Esophagus muscularis mucosa (tissue), 4 donors: ENCODE results near the genes DCP2 and CCDC112.

GRCh38 chr5:109989043-109989499 is 299.3 kb downstream of the MAN2A1 start:
- PRO-cap = no peak
- RAMPAGE, long total RNA, 4 experiments = no peak in any of the 4 experiments

DNA sequence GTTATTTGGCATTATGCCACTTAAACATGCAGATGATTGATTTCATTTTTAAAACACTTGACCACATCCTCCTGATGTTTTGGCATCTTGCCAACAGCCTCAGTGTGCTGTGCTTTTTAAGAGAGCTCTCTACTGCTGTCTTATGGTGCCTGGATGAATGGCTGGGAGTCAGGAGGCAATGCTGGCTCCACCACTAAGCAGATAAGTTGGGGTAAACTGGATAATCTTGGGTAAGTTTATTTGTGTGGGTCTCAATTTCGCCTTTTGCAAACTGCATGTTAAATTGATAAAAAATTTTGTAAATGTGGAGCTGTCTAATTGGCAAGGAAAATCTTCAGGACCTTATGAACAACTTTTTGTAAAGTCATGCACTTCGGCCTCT is 364.6 kb downstream of the MAN2A1 start:
- PRO-cap = no peak
- RAMPAGE, long total RNA, 4 experiments = no peak in any of the 4 experiments

GRCh38 chr5:110736736-110737088 is 2.1 kb upstream of the SLC25A46 start:
- PRO-cap = no peak
- RAMPAGE, long total RNA, 4 experiments = no peak in any of the 4 experiments

DNA sequence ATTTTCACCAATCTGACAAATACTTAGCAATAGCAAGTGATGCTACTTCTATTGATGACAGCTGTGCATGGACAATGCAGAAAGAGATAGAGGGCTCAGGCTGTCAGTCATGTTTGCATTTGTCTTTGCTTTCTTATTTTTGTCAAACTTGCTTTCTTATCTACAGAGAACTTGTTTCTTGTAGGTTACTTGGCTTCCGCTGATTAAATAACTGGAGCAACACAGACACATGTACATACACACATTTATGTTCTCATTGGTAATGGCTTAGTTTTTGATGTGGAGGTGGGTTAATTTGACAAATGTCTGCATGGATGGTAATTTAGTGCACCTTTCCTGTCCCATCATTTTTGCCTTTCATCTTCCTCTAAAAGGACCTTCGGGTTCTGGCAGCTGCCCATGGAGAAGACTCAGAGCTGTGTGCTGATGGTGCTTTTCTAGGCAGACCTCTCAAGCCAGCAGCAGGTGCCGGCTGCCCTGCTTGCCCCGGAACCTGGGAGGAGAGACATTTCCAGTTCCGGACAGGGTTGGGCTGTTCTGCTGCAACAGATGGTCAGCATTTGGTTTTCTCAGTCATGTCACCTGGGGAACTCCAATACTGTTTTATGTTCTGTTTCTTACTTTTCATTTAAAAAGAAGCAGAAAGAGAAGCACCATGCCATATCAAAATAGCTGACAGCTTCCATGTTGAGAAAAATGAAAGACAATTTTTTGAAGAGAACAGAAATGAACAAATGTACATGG is 28.9 kb downstream of the CAMK4 start:
- PRO-cap = no peak
- RAMPAGE, long total RNA, 4 experiments = no peak in any of the 4 experiments

DNA sequence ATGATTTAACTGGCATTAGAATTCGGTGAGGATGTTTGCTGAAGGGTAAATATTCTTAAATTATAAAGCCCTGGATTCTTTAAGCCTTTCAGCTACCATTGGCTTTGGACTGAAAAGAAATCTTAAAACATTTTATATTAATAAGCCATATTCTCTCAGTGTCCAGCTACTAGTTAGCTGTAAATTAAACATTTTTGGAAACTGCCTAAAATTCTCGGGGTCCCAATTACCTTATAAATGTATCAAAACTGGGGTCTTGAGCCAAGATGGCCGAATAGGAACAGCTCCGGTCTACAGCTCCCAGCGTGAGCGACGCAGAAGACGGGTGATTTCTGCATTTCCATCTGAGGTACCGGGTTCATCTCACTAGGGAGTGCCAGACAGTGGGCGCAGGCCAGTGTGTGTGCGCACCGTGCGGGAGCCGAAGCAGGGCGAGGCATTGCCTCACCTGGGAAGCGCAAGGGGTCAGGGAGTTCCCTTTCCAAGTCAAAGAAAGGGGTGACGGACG is 77.9 kb downstream of the CAMK4 start:
- PRO-cap = no peak
- RAMPAGE, long total RNA, 4 experiments = no peak in any of the 4 experiments

- PRO-cap = no peak
- RAMPAGE, long total RNA, 4 experiments = no peak in any of the 4 experiments
Observed at GRCh38 chr5:111632616-111632815, 120.2 kb upstream of the STARD4 start.

GRCh38 chr5:112162977-112163921 is 255.8 kb downstream of the EPB41L4A start:
- PRO-cap = no peak
- RAMPAGE, long total RNA, 4 experiments = no peak in any of the 4 experiments

- PRO-cap = no peak
- RAMPAGE, long total RNA, 4 experiments = no peak in any of the 4 experiments
Observed at GRCh38 chr5:112165718-112166236, 253.3 kb downstream of the EPB41L4A start.

DNA sequence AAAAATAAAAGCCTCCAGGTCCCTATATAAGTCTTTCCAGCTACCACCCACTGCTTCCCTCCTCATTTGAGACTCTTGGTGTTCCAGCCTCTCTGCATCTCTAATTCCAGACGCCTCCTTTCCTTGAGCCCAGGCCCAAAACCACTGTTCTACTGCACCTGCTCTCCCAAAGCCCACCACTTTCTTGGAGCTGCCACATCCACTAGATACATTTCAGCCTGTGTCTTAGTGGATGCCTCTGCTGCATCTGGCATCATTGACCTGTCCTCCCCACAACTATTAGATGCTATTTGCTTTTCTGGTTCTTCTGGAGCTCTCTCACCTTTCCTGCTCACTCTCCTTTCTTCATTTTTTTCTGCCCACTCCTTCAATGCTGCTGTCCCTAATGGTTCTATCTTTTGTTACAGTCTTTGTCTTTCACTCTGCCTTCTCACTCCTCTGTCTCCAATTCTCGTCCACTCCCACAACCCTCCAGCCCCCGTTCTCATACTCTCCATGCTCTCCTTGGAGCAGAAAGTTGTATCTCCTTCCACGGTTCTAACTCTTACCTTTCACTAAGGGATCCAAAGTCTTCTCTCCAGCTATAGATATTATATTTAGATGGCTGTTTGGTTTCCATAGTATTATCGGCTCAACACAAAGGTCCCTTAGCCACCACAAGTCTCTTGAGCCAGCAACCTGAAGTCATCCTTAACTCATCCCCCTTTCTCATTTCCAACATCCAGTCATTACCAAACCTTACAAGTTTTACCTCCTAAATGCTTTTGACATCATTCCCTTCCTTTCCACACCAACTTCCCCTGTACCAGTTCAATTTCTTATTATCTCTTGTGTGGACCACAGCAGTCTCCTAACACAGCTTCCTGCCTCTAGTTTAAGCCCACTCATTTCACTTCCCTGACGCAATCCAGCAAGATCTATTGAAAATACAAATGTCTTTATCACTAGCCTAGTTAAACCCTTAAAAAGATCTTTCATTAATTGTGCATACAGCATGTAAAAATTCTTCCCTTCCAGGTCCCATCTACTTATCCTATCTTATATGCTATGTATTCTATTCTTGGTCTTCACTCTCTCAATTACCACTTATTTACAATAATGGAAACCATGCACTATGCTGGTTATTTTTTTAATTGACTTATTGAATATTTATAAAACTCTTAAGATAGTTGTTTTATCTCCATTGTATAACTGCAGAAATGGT is 50.2 kb downstream of the EPB41L4A start:
- PRO-cap = no peak
- RAMPAGE, long total RNA, 4 experiments = no peak in any of the 4 experiments

GRCh38 chr5:112976655-112977685 is at the start of gene DCP2:
Gene DCP2, plus strand, starts transcription at chr5:112976798.
- PRO-cap = bidirectional peak, plus-strand start at chr5:112976736, minus-strand start at chr5:112976496
- RAMPAGE, long total RNA, 4 experiments = start-site peak on the plus strand in 4 of 4 experiments, at chr5:112976726-112976836 at its widest, 109 to 374 reads per replicate

- PRO-cap = no peak
- RAMPAGE, long total RNA, 4 experiments = no peak in any of the 4 experiments
Observed at GRCh38 chr5:113218196-113218507, 216.6 kb downstream of the TSSK1B start.

- PRO-cap = no peak
- RAMPAGE, long total RNA, 4 experiments = no peak in any of the 4 experiments
Observed at GRCh38 chr5:113285545-113286165, 149.1 kb downstream of the TSSK1B start.

DNA sequence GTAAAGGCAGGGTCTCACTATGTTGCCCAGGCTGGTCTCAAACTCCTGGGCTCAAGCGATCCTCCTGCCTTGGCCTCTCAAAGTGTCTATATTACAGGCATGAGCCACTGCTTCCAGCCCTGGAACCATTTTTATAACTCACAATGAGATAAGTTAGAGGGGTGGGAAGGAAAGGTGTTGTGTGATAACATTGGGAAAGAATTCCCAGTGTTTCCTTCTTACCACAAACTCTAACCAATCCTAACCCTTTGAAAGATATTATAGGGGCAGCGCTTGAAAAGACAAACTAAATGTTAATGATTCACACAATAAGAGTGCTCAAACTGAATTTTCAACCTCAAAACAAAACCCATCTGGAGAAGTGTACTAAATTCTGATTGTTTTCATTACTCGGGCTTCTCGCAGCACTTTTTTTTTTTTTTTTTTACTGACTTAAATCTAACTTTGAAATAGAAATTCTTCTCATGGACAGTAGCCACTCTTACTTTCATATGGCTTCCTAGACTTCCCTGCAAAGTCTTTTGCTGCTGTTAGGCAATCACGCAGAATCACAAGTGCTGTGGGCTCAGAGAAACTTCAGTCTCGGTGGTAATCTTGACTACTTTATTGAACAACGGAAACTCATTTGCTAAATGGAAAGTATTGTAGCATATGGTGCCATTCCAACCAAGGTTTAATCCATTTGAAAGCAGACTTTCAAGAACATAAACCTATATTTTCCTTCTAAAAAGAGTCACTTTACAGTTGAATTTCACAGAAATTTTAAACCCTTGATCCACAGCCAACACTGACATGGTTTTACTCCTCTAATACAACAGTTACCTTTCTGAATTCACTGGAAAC is 109.5 kb downstream of the TSSK1B start:
- PRO-cap = no peak
- RAMPAGE, long total RNA, 4 experiments = no peak in any of the 4 experiments

DNA sequence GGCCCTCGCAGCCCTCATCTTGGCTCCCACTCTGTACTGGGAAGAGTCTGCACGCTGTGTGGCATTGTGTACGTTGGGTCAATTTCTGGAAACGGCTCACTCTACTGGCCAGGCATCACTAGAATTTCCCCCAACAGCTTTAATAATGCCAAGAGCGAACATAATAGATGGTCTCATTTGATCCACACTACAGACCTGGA is 644 bp upstream of the MCC start:
- PRO-cap = no peak
- RAMPAGE, long total RNA, 4 experiments = no peak in any of the 4 experiments

DNA sequence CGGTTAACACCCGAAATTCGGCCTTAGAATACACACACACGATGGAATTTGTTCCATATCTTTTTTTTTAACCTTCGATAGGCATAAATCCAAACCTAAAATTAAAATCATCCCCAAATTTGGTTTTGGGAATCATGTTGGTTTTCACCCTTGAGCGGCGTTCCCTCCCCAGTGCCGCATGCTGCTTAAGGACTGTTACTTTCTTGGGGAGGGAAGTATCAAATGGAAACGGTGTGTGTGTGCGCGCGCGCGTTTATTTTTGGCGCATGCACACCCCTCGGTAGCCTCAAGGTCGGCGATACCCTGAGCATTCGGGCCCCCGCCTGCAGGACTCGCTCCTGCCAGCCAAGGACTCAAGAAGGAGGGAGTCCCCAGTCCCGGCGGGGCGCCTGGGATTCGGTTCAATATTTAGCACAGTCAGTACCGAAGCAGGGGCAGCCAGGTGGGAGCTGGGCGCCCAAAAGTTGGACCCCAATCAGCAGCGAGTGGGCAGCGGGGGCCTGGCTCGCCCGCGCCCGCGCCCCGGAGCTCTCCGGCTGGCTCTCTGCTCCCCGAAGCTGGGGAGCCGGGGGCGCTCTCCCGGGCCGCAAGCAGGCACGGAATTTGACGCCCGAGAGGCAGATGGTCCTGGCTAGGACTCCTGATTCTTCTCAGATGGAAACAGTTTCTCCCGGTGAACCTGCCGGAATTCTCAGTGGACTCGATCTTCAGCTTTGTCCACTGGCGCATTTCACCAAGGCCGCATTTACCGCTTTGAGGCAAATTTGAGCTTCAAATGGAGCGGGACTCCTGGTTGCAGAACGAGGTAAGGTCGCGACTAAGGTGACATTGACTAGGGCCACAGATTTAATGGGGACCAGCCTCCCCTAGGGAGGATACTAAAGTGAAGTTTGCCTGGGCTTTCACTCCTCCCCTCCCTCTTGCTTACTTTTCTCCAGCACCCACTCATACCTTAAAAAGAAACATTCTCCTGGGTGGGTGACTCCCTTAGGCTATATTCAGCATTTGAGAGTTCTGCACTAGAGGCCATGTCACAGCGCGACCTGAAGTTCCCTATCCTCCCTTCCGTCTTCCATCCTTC is 305.8 kb upstream of the KCNN2 start:
- PRO-cap = no peak
- RAMPAGE, long total RNA, 4 experiments = start-site peak on the plus strand in 3 of 4 experiments, centred at positions 283 to 296 of the sequence, 10 to 34 reads per replicate

DNA sequence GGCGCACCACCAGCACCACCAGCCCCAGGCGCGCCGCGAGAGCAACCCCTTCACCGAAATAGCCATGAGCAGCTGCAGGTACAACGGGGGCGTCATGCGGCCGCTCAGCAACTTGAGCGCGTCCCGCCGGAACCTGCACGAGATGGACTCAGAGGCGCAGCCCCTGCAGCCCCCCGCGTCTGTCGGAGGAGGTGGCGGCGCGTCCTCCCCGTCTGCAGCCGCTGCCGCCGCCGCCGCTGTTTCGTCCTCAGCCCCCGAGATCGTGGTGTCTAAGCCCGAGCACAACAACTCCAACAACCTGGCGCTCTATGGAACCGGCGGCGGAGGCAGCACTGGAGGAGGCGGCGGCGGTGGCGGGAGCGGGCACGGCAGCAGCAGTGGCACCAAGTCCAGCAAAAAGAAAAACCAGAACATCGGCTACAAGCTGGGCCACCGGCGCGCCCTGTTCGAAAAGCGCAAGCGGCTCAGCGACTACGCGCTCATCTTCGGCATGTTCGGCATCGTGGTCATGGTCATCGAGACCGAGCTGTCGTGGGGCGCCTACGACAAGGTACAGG is 920 bp downstream of the KCNN2 start:
- PRO-cap = no peak
- RAMPAGE, long total RNA, 4 experiments = no peak in any of the 4 experiments

DNA sequence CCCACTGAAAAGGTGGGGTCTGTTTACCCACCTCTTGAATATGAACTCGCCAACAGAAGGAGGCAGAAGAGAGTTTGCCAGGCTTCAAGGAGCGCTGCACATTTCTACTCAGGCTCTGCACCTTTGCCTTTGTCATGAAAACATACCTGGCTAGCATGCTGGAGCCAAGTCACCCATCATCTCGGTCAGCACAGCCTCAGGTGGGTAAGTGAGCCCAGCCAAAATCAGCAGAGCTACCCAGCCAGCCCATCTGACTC is 157.8 kb downstream of the TRIM36 start:
- PRO-cap = no peak
- RAMPAGE, long total RNA, 4 experiments = no peak in any of the 4 experiments

DNA sequence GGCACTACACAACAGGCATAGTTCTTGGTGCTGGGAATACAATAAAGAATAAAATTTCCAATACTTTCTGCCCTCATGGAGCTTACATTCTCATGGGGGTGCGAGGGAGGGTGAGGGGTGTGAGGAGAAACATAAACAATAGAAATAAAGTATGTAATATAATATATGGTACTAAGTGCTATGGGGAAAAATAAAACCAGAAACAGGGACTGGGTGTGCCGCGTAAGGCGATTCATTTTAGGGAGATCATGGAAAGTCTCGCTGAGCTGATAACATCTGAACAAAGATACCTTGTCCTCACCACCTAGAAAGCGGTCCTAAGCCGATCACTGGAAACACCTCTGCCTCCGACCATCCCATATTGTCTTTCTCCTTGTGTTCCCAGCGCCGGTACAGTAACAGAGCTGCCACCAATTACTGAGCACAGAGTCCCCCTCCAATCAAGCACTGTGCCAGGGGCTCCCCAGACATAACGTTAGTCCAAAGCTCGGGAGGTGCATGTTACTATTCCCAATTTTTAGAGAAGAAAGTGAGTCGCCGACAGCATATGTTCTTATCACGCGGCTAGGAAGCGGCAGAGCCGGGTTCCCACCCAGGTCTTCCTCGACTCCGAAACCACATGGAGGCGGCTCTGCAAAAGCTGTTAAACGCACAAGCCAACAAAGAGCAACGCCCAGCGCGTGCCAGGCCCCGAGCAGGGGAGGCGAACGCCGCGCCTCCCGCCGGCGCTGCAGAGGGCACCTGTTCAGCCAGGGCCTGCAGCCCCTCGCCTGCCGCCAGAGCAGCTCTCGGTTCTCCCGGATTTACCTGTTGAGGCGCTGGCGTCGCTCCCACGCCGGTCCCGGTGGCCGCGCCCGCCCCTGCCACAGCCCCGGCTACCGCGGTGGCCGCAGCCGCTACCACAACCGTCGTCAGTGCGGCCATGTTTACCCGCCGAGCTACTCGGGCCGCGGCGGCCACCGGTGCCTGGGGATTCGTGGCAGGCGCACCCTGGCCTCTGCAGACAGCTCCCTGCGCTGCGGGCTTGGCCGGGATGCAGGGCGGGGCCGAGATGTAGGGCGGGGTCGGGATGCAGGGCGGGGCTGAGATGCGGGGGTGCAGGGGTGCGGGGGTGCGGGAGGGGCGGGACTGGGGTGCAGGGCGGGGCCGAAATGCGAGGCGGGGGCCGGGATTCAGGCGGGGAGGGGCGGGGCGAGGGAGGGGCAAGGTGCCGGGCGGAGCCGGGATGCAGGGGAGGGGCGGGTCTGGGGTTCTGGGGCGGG is at the start of gene CCDC112:
Gene CCDC112 (minus strand): TSS at position 1,035 of the 1,262 bp plus-strand sequence.
- PRO-cap = bidirectional peak, plus-strand start at position 672 of the sequence, minus-strand start at position 605 of the sequence; bidirectional peak, plus-strand start at position 914 of the sequence, minus-strand start at position 916 of the sequence; bidirectional peak, plus-strand start outside the sequence, minus-strand start at position 999 of the sequence
- RAMPAGE, long total RNA, 4 experiments = start-site peak on the minus strand in 3 of 4 experiments, centred at positions 1,005 to 1,020 of the sequence, 62 to 296 reads per replicate

DNA sequence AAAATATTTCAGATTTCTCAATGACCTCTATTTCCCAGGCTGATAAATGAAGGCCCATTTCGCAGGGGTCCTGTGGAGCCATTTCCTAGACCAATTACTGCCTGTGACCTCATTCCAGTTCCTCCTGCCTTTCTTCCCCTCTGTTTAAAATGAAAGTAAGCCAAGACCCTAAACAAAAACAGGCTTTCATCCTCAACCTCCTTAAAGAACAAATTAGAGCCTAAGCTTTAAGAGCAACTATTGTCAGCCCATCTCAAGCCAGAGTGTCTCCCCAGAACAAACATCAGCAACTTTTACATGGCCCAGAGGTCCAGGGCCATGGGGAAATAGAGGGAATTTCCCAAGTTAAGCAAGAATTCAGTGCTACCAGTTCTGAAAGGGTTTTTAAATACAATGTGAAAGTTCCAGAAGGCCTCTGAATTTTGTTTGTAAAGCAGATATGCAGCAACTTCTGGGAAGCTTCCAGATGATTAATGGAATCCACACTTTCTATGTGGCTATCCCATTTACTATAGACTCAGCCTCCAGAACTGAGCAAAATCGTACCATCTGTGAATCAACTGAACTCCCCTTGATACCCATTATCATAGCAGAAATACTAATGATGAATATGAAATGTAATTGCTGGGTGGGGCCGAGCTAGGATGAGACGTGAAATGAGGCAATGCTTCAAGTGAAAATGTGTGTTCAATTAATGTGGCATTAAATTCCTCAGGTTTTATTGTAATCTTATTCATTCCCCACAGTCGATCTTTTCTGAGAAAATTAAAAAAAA is 93.9 kb downstream of the FEM1C start:
- PRO-cap = no peak
- RAMPAGE, long total RNA, 4 experiments = no peak in any of the 4 experiments

DNA sequence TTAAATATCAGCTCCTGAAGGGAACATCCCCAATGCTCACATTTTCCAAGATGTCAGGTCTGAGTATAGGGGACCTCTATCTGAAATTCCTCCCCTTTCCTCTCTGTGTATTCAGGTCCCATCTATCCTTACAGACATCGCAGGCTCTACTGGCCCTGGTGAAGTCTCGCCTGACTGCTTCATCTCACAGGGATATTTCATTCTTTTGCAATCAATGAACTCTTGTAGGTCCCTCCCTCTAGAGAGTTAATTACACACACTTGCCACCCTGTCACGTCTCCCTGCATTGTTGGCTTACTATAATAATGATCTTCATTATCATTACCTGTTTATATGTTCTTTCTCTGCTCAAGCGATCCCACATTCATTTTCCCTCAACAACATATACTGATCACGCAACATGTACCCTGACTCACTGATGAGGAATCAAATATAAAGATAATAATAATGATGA is 88.6 kb downstream of the FEM1C start:
- PRO-cap = no peak
- RAMPAGE, long total RNA, 4 experiments = no peak in any of the 4 experiments